ENCODE measurements around a stretch of chr6.

GRCh38 chr6:128480782-128481354 lies 39.5 kb downstream of the PTPRK start:
- PRO-cap, 2 experiments = no peak in any of the 2 experiments

GRCh38 chr6:128505679-128505946 lies 14.8 kb downstream of the PTPRK start:
- PRO-cap, 2 experiments = no peak in any of the 2 experiments

GRCh38 chr6:128508953-128509337 lies 11.5 kb downstream of the PTPRK start:
- PRO-cap, 2 experiments = no peak in any of the 2 experiments

DNA sequence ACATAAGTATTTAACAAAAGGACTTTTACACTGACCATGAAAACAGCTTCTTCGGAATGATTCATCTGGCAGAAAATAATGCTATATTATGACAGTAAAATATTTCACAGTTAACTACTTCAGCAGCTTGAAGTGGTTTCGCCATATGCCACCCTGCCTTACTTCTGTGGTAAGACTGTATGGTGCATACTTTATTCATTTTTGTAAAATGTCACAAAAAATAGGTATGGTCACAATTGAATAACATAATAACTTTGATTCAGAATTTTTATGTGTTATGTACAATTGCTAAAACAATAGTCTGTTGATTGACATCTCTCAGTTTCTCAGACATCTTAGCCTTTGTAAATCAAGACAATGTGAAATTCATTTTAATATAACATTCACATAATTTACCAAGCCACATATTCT lies 981 bp upstream of the PTPRK start:
- PRO-cap, 2 experiments = no peak in any of the 2 experiments

DNA sequence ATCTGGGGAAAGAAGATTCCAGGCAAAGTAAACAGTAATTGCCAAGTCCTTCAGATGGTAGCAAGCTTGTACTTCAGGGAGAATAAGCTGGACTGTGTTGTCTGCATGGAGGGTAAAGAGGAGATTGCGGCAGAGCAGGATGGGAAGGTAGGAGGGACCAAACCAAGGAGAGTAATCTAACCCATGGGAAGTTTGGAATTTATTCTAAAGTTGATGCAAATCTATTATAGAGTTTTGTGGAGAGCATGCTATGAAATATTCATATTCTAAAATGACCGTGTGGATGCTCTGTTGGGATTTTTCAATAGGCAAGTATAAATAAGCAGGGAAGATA lies 164.4 kb upstream of the LAMA2 start:
- PRO-cap, 2 experiments = no peak in any of the 2 experiments

- PRO-cap, 2 experiments = no peak in any of the 2 experiments
These were observed 28.0 kb downstream of the LAMA2 start for GRCh38 chr6:128910764-128911508.

DNA sequence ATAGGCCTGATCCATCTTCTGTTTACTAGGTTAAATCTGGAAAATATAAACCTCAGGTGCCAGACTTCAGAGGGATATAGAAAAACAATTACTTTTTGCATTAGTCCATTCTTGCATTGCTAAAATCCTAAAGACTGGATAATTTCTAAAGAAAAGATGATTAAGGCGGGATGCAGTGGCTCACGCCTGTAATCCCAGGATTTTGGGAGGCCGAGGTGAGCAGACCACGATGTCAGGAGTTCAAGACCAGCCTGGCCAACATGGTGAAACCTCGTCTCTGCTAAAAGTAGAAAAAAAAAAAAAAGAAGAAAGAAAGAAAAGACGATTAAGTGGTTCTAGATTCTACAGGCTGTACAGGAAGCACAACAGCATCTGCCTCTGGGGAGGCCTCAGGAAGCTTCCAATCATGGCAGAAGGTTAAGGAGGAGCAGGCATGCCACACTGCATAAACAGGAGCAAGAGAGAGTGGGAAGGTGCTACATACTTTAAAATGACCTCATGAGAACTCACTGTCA lies 61.5 kb downstream of the LAMA2 start:
- PRO-cap, 2 experiments = no peak in any of the 2 experiments

- PRO-cap, 2 experiments = no peak in any of the 2 experiments
These were observed 229.5 kb downstream of the LAMA2 start for GRCh38 chr6:129112308-129113052.

- PRO-cap, 2 experiments = no peak in any of the 2 experiments
These were observed 195.7 kb downstream of the ARHGAP18 start for GRCh38 chr6:129514182-129514720.

DNA sequence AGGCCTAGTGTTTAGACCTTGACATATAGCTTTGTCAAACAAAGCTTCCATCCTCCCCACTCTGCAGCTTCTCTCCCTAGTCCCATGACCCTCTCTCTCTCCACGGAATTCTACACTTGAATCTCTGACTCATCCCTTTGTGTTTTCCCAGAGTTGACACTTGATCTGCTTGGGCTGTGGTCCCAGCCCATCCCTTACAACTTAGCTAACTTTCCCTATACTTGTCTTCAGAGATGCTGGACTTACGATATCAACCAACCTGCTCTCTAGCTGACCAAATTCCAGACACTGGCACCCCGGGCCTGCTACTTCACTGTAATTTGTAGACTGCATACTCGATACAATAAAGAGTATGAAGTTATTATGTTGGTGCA lies 34.7 kb upstream of the ARHGAP18 start:
- PRO-cap, 2 experiments = no peak in any of the 2 experiments

GRCh38 chr6:130377789-130378353 lies 12.1 kb downstream of the TMEM200A start:
- PRO-cap, 2 experiments = no peak in any of the 2 experiments

- PRO-cap, 2 experiments = no peak in any of the 2 experiments
These were observed 81.7 kb downstream of the EPB41L2 start for GRCh38 chr6:130981321-130981860.

GRCh38 chr6:131063333-131063643 lies 243 bp upstream of the EPB41L2 start:
- PRO-cap, 2 experiments = peak in 1 of 2 experiments; most common plus-strand start chr6:131063418 (in 1)

GRCh38 chr6:131259164-131259456 lies 123.8 kb downstream of the AKAP7 start:
- PRO-cap, 2 experiments = no peak in any of the 2 experiments

GRCh38 chr6:131368347-131368924 lies 204.6 kb upstream of the ARG1 start:
- PRO-cap, 2 experiments = no peak in any of the 2 experiments

DNA sequence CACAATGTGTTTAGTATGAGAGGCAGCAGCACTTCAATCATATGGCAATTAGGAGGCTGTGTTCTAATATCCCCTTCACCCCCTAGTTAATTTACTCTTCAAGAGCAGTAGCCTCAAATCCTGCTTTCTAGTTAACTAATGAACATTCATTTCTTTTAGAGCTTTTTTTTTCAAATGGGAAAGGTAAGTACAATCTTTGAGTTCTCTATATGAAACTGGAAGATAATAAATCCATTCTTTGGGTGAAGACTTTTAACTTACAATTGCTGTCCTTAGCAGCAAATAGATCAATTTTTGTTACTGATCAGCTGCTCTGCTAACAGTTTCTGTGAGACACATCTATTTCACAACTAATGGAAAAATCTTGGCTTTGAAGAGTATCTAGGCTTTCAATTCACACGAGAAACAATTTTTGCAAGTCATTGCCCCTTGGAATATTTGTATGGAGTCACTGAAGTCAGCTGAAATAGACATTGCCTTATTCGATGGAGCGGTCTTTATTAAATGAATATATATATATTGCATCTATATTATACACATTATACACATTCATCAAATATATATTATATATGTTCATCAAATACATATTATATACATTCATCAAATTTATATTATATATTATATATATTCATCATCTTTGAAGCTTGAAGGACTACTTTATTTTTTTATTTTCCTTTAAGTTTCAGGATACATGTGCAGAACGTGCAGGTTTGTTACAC lies 20.4 kb upstream of the ARG1 start:
- PRO-cap, 2 experiments = no peak in any of the 2 experiments

DNA sequence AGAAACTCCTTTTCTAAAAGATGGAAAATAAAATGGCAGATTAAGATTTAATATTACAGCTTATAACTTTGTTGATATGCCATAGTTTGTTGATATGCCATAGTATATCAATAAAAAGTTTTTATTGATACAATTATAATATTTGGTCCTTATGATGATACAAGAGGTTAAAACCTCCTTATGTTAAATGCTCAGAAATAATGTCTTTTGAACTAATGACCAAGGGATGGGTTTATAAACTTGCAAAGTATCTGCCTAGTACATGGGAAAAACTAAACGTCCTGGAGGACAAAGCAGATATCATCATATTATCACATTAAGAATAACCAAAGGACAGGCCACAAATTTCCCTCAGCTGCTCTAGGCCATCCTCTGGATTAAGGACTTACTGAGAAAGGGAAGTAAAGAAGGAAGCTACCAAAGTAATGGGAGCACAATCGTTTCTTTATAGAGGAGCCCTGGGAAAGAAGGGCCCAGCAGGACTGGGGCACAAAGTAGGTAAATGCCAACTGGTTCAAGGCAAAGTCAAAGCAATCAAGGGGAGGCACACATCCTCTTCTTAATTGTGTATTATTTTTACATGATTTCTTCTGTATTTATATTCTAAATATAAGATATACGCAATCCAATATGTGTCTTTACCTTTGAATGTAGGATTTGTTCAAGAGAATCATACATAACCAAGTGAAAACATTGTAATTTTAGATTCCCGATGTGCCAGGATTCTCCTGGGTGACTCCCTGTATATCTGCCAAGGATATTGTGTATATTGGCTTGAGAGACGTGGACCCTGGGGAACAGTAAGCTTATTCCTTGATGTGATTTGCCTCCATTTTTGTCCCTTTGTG lies 9.1 kb downstream of the ARG1 start:
- PRO-cap, 2 experiments = no peak in any of the 2 experiments

DNA sequence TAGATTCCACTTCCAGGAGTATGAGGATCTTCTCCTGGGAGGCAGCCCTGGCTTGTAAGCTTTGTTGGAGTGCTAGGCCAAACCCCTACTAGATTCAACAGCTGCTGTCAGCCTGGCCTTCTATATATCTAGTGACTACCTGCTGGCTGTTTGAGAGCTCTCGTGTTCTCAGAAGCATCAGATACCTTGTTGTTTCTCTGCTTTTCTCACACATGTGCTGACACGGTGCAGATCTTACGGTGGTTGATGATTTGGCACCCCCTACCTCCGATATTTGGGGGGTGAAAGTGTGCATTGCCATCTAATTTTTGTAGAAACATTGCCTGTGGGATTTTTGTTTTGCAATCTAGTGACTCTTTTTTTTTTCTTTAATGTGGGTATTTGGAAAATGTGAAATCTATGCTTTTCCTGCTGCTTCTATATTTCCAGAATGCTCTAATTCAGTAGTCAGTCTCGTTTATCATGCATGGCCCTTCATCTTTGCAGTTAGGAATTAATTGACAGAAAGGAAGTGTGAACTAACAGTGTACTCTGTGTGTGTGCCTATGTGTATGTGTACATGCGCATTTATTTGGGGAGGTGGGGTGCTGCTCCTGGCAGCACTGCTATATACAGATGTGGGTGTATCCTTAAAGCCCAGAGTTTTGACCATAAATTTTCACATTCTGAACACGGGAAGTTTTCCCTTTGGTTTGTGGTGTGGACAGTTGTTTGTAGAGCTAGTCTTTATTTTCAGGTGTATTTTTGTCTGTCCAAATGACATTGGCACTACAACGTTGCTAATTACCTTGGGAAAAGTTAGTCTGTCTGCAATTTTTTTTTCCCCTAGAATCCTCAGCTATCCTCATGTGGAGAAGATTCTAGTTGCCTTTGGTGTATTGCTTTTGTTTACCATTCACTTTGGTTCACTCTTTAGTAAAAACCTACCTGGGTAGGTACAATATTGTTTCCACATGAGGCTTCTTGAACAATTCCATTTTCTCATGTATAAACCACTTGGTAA lies 4.4 kb downstream of the CCN2 start:
- PRO-cap, 2 experiments = no peak in any of the 2 experiments

DNA sequence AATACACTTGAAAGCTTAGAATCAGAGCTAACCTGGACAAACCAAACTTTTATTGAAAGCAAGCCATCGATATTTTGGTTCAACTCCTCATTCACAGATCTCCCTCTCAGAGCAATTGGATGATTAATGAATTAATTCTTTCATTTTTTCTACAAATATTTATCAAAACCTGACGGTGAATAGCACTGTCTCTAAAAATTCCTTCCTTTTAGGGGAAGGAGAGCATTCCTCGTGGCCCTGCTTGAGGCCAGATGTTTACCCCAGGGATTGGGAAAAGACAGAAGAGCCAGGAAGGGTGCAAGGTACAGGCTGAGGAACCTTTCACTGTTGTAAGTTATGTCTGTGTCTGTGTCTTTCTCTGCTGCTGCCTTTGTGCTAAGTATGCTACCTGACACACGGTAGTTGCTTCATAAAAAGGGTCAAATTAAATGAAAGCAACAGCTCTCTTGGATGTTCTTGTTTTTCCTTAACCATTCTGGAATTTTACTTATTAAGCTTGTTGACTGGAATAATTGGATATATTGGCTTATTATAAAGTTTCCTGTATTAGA lies 27.3 kb upstream of the CCN2 start:
- PRO-cap, 2 experiments = no peak in any of the 2 experiments

- PRO-cap, 2 experiments = no peak in any of the 2 experiments
These were observed 1.1 kb downstream of the MOXD1 start for GRCh38 chr6:132400216-132400488.